A673 (cell line): ENCODE measurements around the gene FAM241A.

- PRO-cap = bidirectional peak, plus-strand start at chr4:106317232, minus-strand start at chr4:106316998
These were observed 775 bp downstream of the AIMP1 start for GRCh38 chr4:106317050-106317600.

- PRO-cap = no peak
These were observed 57.6 kb downstream of the DKK2 start for GRCh38 chr4:106978436-106978992.

DNA sequence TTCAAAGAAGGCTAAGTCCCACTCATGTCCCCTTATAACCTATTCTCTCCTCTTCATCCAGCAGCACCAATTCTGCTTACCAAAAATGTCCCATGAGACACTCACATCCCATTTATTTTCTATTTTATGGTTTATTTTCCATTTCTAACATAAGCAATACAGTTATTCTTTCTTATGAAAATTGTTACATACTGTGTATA, 200.3 kb upstream of the DKK2 start:
- PRO-cap = no peak

DNA sequence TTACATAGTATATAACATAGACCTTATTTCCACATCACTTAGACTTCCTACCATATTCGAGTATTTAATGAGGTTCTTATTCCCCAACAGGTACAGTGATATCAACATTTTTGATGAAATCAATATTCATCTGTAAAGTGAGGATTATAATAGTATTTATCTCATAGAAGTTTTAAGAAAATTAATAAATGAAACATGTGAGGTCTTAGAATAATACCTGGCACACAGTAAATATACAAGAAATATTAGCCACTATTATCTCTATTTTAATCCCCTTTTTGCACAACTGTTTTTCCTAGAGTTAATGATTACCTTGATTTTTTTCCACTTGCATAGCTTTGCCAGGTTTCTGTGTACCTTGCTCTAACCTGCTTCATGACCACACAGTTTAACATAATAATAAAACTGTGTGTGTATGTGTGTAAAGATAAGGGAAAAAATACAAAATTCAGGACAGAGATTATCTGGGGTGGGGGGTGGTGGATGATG, 86.9 kb downstream of the PAPSS1 start:
- PRO-cap = no peak

DNA sequence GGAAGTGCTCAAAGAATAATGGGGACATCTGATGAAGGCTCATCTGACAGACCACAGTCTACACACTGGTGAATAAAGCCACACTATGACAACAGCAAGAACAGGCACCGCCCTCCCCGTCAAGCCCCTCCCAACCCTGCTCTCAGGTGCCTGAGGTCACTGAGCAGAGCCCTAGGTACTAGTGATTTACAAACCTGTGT, 73.6 kb downstream of the PAPSS1 start:
- PRO-cap = unidirectional peak, minus-strand start at position 121 of the sequence

DNA sequence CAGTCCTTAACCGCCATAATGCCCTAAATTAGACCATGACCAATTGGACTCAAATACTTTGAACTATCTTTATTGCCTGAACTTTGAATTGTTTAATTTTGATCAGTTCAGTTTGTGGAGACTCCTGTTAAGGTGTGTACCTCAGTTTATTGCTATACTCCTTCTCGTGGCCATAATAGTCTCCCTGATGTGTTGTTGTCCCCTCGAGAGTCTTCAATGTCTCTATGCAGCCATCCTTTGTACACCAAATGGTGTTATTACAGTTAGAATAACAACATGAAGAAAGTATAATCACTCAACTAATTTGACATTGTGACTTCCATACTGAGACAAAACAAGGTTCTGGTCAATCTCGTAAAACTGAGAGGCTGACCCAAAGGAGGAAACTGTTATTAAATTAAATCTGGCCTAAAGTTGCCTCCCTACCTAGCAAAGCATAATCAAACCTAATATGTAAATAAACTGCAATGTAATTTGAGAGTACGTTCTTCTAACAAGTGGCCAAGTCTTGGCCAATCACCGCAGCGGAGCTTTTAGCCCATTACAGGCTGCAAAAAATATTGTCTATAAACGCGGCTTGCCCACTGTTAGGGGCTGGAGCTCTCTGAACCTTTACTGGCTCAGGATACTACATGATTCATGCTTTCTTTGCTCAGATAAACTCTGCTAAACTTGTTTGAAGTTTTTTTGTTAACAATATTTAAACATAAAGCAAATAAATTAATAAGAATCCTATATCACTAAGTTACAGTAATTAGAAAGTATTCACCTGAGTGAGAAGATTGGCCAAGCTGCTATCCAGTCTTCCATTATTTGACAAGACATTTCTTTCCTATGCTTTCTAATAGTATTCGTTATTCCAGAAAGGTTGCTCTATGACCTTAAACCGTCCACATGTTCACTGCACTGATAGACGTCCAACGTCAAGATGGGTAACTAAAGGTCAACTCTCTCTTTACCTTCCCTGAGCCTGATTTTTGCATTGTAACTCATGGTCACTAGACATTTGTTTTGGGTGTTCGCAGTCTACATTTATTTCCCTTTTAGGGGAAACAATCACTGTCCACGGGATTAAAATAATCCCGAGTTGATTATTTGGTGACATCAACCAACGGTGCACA, 986 bp upstream of the HADH start:
- PRO-cap = no peak

GRCh38 chr4:108171195-108171829, 2.6 kb upstream of the LEF1 start:
- PRO-cap = no peak

DNA sequence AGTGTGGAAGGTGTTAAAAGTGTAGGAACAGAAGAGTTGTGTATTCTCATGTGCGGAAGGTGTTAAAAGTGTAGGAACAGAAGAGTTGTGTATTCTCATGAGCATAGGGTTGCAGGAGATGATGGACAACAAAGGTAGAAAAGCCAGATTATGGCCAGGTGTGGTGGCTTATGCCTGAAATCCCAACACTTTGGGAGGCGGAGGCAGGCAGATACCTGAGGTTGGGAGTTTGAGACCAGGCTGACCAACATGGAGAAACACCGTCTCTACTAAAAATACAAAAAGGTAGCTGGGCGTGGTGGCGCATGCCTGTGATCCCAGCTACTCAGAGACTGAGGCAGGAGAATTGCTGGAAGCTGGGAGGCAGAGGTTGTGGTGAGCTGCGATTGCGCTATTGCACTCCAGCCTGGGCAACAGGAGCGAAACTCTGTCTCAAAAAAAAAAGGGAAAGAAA, 2.5 kb downstream of the RPL34 start:
- PRO-cap = no peak

- PRO-cap = no peak
These were observed 14.6 kb upstream of the OSTC start for GRCh38 chr4:108635622-108636438.

- PRO-cap = unidirectional peak, plus-strand start at chr4:109432863
These were observed 953 bp upstream of the SEC24B start for GRCh38 chr4:109432557-109433166.

DNA sequence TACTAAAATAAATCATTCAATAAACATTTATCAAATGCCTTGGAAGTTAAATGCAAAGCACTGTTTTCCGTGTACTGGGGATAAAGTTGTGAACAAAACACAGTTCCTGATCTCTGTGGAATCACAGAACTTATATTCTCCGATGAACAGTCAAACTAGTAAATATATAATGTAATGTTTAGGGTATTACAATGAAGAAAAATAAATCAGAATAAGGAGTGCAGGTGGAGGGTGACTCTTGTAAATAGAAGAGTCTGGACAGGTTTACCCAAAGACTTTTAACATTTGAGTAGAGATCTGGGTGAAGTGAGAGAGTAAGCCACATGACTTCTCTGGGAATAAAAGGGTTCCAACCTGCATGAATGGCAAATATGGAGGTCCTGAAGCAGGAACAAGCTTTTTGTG, 51.2 kb upstream of the MCUB start:
- PRO-cap = no peak

GRCh38 chr4:109588180-109588677, 28.2 kb downstream of the MCUB start:
- PRO-cap = no peak

DNA sequence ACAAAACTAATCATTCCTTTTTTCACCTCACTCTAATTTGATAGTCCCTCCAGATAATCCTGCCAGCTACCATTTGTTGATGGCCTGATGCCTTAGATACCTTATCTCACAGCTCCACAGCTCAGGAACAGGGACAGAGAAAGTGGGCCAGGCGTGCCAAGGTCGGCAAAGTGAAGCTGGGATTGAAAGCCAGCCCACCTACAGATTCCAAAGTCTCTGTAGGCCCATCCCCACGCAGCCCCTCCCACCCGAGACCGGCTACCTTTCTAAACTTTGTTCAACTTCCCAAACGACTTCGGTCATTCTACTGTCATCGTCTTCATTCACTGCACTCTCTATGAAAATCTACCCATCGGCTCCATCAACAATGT, 1.6 kb downstream of the CASP6 start:
- PRO-cap = no peak

GRCh38 chr4:109721880-109722705, 7.8 kb downstream of the PLA2G12A start:
- PRO-cap = no peak

DNA sequence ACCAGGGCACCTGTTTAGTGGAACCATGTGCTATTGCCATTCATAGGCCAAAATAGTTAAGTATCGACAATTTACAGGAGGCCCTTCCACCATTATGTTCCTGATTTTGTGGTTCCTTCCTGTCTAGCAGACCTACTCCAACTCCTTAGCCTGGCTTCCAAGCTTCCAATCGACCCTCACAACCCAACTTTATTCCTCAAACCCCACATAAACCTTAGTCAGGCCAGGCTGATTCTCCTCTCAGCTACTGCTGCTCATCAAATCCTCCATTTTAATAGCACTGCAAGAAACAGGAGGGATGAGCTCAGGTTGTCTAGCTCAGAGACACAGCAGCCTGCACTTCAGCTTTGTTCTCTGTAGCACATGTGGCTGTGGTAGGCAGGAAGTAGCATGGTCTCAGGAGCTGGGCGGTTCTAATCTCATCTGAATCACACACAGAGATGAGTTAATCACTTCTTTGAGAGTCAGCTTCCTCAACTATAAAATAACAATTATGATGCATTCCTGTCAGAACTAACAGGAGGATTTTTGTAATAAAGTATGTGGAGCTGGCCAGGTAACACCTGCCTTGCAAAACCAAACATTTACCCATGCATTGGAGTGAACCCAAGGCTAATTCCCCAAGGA, 33.1 kb downstream of the ELOVL6 start:
- PRO-cap = unidirectional peak, plus-strand start at position 103 of the sequence; bidirectional peak, plus-strand start at position 359 of the sequence, minus-strand start at position 356 of the sequence

- PRO-cap = no peak
These were observed 4.6 kb downstream of the PITX2 start for GRCh38 chr4:110618044-110618823.

- PRO-cap = bidirectional peak, plus-strand start at chr4:112145439, minus-strand start at chr4:112145327; bidirectional peak, plus-strand start at chr4:112146156, minus-strand start at chr4:112145869
These were observed at the start of gene FAM241A for GRCh38 chr4:112145372-112146566. Gene FAM241A (plus strand): TSS chr4:112145454.

DNA sequence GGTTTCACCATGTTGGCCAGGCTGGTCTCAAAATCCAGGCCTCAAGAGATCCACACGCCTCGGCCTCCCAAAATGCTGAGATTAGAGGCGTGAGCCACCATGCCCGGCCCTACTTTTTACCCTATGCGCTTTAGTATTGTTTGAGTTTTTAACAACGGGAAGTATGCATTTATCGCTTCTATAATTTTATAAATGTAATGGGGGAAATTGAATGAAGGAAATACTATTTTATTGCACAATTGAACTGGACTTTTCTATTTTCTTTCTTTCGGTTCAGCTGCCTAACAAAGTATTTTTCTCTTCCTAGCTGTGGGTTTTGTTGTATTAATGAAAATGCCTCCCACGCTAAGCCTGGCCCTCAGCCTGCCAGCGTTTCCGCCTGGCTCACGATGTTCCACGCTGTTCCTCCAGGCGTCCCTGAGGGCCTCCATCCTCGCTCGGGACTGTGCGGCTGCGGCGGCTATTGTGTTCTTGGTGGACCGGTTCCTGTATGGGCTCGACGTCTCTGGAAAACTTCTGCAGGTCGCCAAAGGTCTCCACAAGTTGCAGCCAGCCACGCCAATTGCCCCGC, 104.5 kb downstream of the NEUROG2 start:
- PRO-cap = no peak

- PRO-cap = no peak
These were observed 244.3 kb downstream of the ANK2 start for GRCh38 chr4:113293656-113294163.

DNA sequence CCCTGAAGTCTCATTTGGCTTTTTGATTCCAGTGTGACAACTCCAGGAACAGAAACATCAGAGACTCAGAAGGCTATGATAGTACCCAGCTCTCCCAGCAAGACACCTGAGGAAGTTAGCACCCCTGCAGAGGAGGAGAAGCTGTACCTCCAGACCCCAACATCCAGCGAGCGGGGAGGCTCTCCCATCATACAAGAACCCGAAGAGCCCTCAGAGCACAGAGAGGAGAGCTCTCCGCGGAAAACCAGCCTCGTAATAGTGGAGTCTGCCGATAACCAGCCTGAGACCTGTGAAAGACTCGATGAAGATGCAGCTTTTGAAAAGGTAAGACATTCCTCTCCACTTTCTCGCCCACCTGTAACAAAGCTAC, 320.0 kb downstream of the ANK2 start:
- PRO-cap = no peak